H1 (cell line): ENCODE measurements around a stretch of chr1.

DNA sequence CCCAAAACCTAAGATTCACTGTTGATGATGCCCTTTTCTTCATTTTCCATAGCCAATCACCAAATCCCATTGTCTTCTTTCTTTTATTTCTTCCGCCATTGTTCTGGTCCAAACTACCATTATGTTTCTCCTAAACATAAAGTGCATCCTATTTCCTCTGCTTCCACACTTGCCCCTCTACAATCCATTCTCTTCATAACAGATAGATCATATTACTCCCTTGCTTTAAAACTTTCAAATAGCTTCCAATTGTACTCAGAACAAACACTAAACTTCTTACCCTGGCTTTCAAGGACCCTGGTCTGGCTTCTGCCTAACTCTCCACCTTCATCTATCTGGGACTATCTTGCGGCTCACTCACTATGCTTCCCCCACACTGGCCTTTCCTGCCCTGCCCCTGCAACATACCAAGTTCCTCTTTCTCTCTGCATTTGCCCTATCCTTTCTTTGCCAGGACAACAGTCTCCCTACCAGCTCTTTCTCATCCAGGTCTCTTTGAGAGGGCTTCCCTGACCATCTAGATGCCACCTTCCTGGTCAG, 882 bp upstream of the CDC7 start:
- RRBS, result no CpG with 5 or more reads among the region's 2 CpGs
CAGE:
- cytosol, long polyA plus RNA, result no peak
- long polyA plus RNA, result no peak
- nucleus, long polyA plus RNA, result no peak

DNA sequence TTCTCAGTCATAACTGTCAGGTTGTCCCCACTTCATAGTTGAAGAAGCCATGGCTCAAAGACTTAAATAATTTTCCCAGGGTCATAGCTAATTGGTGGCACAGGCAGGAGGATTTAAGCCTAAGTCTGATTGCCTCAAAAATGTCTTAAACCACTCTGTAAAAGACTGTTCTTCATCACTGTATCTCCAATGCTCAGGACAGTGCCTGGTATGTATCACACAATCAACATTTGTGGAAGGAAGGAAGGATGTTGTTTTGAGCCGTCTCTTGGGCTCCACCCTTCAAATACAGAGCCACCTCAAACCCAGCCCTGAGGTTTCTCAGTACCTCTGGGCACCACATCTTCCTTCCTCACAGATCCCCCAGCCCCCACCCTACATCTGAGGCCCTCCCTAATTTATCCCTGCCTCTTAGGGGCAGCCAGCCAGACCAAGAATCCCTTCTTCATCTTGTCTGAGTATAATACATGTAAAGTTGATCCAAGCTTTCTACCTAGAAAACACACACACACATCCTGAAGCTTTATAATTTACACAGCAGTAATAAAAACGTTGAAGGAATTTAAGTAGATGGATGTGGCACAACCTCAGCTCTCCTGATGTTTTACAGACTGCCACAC, 48.4 kb downstream of the CDC7 start:
- RRBS, result no CpG with 5 or more reads among the region's 2 CpGs
CAGE:
- cytosol, long polyA plus RNA, result no peak
- long polyA plus RNA, result no peak
- nucleus, long polyA plus RNA, result no peak

DNA sequence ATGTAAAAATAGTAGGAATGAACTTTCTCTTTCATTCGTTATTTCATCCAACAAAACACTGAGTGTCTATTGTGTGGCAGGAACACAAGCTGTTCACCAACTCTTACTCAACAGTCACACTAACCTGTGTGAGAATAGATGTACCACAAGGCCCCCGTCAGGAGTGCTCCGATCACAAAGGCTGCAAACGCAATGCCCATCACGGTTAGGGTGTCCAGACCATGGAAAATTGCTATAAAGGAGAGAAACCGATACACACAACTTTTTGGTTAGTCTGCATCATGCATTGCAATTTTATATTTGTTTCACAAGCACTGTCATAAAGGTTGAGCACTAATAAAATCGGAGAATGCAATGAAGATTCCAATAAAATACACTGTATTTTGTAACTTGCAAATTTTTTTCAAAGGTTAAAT, 190.4 kb downstream of the TGFBR3 start:
- RRBS, result no CpG with 5 or more reads among the region's 7 CpGs
CAGE:
- cytosol, long polyA plus RNA, result no peak
- long polyA plus RNA, result no peak
- nucleus, long polyA plus RNA, result no peak

DNA sequence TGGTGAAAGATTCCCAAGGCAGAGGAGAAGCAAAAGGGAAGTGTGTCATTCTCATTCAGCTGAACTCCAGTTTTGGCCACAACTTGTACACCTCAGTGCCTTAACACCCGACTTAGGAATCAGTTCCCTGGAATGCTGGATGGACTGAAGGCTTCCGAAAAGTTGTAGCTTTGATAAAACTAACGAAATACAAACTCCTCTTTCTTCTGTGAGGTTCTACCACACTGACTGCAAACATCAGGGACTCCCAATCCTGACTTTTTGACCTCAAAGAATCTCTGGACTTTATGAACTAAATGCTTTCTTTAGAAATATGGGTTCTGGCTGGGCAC, 21.4 kb downstream of the TGFBR3 start:
- RRBS, result no CpG with 5 or more reads among the region's 3 CpGs
CAGE:
- cytosol, long polyA plus RNA, result no peak
- long polyA plus RNA, result no peak
- nucleus, long polyA plus RNA, result no peak

GRCh38 chr1:92249592-92250341, 32.1 kb downstream of the C1orf146 start:
- RRBS, result no CpG with 5 or more reads among the region's 3 CpGs
CAGE:
- cytosol, long polyA plus RNA, result no peak
- long polyA plus RNA, result no peak
- nucleus, long polyA plus RNA, result no peak

- RRBS, result no CpG with 5 or more reads among the region's 2 CpGs
CAGE:
- cytosol, long polyA plus RNA, result start-site peak on the minus strand at chr1:92275218-92275316, 42 reads
- long polyA plus RNA, result no peak
- nucleus, long polyA plus RNA, result no peak
Measured at GRCh38 chr1:92274936-92276100, 23.5 kb downstream of the GLMN start.

DNA sequence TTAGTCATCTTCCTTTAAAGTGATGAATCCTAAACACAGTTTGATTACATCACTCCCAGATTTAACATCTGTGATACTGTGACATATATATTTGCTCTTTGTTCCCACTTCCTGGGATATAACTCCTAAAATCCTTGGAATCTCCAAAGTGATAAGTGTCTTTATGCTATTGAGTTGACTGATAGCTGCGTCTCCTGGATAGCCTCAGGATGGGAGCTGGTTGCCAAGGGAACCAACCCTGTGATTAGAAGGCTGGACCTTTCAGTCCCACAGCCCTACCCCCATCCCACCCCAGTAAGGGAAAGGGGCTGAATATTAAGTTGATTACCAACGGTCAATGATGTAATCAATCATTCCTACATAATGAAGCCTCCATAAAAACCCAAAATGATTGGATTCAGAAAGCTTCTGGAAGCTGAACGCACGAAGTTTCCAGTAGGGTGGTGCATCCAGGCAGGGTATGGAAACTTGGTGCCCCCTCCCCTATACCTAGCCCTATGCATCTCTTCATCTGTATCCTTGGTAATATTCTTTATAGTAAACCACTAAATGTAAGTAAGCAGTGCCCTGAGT, 21.4 kb downstream of the GLMN start:
- RRBS, result no CpG with 5 or more reads among the region's 4 CpGs
CAGE:
- cytosol, long polyA plus RNA, result no peak
- long polyA plus RNA, result no peak
- nucleus, long polyA plus RNA, result no peak

DNA sequence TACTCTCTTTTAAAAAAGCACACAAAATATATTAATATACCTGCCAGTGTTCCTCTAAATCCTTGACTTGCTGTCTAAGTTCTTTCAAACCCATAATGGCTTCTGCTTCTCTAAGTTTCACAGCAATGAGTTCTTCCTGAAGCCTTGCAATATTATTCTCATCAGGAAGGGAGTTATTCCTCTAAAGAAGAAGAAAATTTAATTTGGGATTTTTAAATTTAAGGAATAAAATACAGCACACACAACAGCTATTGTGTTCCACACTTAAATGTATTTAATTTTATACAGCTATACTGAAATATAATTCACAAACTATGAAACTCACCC, 139.0 kb upstream of the GFI1 start:
CAGE:
- cytosol, long polyA plus RNA, result no peak
- long polyA plus RNA, result no peak
- nucleus, long polyA plus RNA, result no peak

DNA sequence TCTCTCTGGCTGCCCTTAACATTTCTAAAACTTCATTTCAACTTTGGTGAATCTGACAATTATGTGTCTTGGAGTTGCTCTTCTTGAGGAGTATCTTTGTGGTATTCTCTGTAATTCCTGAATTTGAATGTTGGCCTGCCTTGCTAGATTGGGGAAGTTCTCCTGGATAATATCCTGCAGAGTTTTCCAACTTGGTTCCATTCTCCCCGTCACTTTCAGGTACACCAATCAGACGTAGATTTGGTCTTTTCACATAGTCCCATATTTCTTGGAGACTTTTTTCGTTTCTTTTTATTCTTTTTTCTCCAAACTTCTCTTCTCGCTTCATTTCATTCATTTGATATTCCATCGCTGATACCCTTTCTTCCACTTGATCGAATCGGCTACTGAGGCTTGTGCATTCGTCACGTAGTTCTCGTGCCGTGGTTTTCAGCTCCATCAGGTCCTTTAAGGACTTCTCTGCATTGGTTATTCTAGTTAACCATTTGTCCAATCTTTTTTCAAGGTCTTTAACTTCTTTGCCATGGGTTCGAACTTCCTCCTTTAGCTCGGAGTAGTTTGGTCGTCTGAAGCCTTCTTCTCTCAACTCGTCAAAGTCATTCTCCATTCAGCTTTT, 147.5 kb upstream of the GFI1 start:
- RRBS, result no CpG with 5 or more reads among the region's 15 CpGs
CAGE:
- cytosol, long polyA plus RNA, result no peak
- long polyA plus RNA, result no peak
- nucleus, long polyA plus RNA, result no peak

DNA sequence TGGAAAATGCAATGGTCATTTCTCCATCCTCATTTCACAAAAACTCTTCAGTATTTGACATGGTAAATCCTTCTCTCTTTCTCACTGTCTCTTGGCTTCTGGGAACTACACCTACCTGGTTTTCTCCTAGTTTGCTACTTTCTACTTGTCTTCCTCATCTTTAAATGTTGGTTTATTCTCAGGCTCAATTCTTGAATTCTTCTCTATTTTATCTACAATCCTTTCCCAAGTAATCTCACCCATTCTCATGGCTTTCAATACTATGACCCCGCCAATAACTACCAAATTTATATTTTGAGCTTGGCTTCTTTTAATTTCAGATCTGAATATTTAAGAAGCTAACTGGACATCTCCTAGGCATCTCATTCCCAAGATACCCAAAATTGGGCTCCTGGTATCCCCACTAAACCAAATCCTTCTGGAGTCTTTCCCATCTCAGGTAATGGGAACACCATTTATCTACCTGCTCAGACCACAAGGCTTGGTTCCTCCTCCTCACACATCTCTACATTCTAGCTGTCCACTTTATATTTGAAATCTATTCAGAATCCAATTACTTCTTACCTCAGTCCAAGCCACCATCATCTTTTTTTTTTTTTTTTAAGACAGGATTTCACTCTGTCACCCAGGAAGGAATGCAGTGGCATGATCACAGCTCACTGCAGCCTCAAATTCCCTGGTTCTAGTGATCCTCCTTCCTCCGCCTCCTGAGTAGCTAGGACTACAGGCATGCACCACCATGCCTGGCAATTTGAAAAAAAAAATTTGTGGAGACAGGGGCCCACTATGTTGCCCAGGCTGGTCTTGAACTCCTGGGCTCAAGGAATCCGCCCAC, 113.5 kb downstream of the EVI5 start:
- RRBS, result no CpG with 5 or more reads among the region's 3 CpGs
CAGE:
- cytosol, long polyA plus RNA, result no peak
- long polyA plus RNA, result no peak
- nucleus, long polyA plus RNA, result no peak

GRCh38 chr1:92755307-92756210, 29.3 kb downstream of the EVI5 start:
- RRBS, result no CpG with 5 or more reads among the region's 18 CpGs
CAGE:
- cytosol, long polyA plus RNA, result no peak
- long polyA plus RNA, result no peak
- nucleus, long polyA plus RNA, result no peak

- RRBS, result no CpG with 5 or more reads among the region's 8 CpGs
CAGE:
- cytosol, long polyA plus RNA, result no peak
- long polyA plus RNA, result no peak
- nucleus, long polyA plus RNA, result no peak
Measured at GRCh38 chr1:93344870-93345509, 717 bp upstream of the DR1 start.

DNA sequence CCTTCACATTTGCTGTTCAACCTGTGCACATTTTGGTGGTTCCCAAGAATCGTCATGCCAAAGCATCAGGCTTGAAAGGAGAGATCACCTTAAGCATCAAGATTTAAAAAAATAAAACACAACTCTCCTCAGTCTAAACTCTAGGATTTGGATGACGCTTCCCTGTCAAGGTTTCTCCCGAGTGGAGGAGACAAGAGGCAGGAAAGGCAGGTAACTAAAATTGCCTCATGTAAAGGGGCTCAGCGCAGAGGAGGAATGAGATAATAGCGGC, 446 bp upstream of the FNBP1L start:
- RRBS, result no CpG with 5 or more reads among the region's 5 CpGs
CAGE:
- cytosol, long polyA plus RNA, result no peak
- long polyA plus RNA, result no peak
- nucleus, long polyA plus RNA, result no peak

- RRBS, result no CpG with 5 or more reads among the region's 18 CpGs
CAGE:
- cytosol, long polyA plus RNA, result no peak
- long polyA plus RNA, result no peak
- nucleus, long polyA plus RNA, result no peak
Measured at GRCh38 chr1:93567081-93567979, 114.3 kb downstream of the BCAR3 start.

GRCh38 chr1:93587934-93588728, 93.5 kb downstream of the BCAR3 start:
- RRBS, result 100% methylated on average over 2 of the region's 6 CpGs
CAGE:
- cytosol, long polyA plus RNA, result no peak
- long polyA plus RNA, result no peak
- nucleus, long polyA plus RNA, result no peak

GRCh38 chr1:93595189-93595666, 86.4 kb downstream of the BCAR3 start:
- RRBS, result no CpG with 5 or more reads among the region's 2 CpGs
CAGE:
- cytosol, long polyA plus RNA, result no peak
- long polyA plus RNA, result no peak
- nucleus, long polyA plus RNA, result no peak

- RRBS, result no CpG with 5 or more reads among the region's 5 CpGs
CAGE:
- cytosol, long polyA plus RNA, result no peak
- long polyA plus RNA, result no peak
- nucleus, long polyA plus RNA, result no peak
Measured at GRCh38 chr1:93600510-93601228, 81.0 kb downstream of the BCAR3 start.

- RRBS, result no CpG with 5 or more reads among the region's 3 CpGs
CAGE:
- cytosol, long polyA plus RNA, result no peak
- long polyA plus RNA, result no peak
- nucleus, long polyA plus RNA, result no peak
Measured at GRCh38 chr1:93624038-93624402, 57.6 kb downstream of the BCAR3 start.

DNA sequence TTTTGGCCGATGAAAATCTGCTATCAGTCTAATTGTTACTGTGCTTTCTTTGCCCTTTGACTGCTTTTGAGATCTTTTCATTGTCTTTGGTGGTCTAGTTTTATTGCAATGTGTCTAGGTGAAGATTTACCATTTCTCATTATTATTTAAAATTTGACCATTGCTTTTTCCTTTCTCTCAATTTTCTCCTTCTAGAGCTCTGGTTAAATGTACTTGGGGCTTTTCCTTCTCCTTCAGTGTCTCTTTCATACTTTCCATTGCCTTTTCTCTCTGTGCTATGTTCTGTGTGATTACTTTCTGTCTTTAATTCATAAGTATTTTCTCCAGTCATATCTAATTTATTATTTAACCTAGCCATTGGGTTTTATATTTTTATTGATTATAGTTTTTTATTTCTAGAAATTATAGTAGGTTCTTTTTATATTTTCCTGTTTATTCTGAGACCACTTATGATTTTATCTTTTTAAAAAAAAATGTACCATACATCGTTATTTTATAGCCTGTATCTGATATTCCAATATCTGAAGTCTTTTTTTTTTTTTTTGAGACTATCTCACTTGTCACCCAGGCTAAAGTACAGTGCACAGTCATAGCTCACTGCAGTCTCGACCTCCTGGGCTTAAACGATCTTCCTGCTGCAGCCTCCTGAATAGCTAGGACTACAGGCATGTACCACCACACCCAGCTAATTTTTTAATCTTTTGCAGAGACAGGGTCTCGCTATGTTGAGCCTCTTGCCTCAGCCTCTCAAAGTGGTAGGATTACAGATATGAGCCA, 25.4 kb downstream of the BCAR3 start:
- RRBS, result no CpG with 5 or more reads among the region's 5 CpGs
CAGE:
- cytosol, long polyA plus RNA, result no peak
- long polyA plus RNA, result no peak
- nucleus, long polyA plus RNA, result no peak

GRCh38 chr1:93659773-93660477, 21.7 kb downstream of the BCAR3 start:
- RRBS, result no CpG with 5 or more reads among the region's 10 CpGs
CAGE:
- cytosol, long polyA plus RNA, result no peak
- long polyA plus RNA, result no peak
- nucleus, long polyA plus RNA, result no peak